Endothelial cell (in vitro differentiated cells): ENCODE measurements around a stretch of chr15.

- PRO-cap = no peak
Measured at GRCh38 chr15:99306110-99306373, 54.8 kb downstream of the LRRC28 start.

- PRO-cap = unidirectional peak, minus-strand start at chr15:99425254
Measured at GRCh38 chr15:99425031-99425749, 140.6 kb upstream of the MEF2A start.

GRCh38 chr15:99434722-99435904 is 130.7 kb upstream of the MEF2A start:
- PRO-cap = no peak

GRCh38 chr15:99509359-99510102 is 56.3 kb upstream of the MEF2A start:
- PRO-cap = no peak

DNA sequence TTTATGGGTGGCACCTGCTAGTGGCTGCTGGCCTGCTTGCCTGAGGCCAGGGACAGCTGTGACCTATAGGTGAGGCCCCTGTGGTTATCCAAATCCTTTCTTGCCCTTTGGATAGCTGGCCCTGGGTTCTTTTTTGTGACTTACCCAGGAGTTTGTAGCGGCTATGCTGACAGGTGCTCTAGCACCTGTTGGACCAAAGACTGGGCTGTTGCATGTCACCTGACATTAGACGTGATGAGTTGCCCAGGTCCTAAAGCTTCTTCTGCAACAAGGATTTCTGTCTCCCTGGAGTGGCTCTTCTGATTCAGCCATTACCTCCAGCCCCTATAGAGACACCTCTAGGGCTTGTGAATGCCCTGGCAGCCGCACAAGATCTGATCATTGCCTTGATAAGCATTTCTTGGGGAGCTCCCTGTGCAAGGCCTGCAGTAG is 19.1 kb upstream of the MEF2A start:
- PRO-cap = no peak

GRCh38 chr15:99733541-99734071 is 369 bp upstream of the LYSMD4 start:
- PRO-cap = bidirectional peak, plus-strand start at chr15:99733670, minus-strand start at chr15:99733401

DNA sequence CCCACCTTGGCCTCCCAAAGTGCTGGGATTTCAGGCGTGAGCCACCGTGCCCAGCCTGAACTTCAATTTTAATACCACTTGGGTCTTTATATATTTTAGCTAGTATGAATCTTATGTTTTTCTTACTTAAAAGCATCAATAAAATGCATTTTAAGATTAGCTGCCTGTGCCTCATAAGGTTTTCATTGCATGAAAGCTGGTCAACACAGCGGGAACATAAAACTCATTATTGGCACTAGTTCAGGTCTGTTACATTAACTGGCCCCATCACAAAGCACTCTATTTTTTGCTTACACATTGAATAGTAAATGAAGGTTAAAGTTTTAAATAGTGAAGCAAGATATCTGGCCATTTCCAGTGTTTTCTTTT is 145.6 kb upstream of the LYSMD4 start:
- PRO-cap = no peak

- PRO-cap = no peak
Measured at GRCh38 chr15:99995299-99995519, 262.0 kb upstream of the LYSMD4 start.

GRCh38 chr15:100113402-100114019 is 228.3 kb downstream of the ADAMTS17 start:
- PRO-cap = no peak

DNA sequence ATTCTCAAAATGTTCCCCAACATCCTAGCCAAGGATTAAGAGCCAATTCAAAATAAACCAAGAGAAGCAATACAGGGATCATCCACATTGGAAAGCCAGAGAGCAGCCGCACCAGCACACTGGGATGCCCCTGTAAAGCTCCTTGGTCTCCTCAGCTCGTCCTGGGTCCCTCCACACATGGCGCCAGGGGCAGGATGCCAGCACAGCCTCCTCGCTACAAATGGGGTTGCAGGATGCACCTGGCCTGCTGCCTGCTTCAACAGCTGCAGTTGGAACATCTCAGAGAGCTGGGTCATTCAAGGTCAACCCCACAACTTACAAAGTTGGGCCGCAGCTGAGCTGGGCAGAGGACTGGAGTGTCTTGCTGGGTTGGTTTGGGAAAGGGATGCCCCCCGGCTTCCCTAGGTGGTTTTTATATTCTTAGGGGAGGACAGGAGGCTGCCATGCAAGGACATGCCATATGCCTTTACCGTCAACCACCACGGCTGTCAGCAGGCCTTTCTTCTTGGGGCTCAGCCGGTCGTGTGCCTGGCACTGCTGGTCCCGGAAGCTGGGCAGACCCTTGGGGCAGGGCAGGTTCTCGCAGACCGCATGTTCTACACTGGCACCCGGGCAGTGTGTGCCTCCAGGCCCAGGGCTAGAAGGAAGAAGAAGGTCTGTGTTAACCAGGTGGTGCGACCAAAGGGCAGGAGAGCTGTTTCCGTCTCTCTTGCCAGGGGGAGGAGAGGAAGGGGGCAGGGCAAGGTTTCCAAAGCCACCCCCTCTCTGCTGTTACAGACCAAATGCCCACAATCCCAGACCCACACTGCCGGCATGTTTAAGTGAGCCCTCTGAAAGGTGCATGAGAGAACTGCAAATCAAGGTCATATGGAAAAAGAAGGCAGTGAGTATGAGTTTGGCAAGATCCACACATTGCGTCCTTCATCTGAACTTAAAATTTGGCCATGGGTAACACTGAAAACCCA is 225.1 kb downstream of the ADAMTS17 start:
- PRO-cap = no peak

- PRO-cap = no peak
Measured at GRCh38 chr15:100131735-100132584, 209.8 kb downstream of the ADAMTS17 start.

DNA sequence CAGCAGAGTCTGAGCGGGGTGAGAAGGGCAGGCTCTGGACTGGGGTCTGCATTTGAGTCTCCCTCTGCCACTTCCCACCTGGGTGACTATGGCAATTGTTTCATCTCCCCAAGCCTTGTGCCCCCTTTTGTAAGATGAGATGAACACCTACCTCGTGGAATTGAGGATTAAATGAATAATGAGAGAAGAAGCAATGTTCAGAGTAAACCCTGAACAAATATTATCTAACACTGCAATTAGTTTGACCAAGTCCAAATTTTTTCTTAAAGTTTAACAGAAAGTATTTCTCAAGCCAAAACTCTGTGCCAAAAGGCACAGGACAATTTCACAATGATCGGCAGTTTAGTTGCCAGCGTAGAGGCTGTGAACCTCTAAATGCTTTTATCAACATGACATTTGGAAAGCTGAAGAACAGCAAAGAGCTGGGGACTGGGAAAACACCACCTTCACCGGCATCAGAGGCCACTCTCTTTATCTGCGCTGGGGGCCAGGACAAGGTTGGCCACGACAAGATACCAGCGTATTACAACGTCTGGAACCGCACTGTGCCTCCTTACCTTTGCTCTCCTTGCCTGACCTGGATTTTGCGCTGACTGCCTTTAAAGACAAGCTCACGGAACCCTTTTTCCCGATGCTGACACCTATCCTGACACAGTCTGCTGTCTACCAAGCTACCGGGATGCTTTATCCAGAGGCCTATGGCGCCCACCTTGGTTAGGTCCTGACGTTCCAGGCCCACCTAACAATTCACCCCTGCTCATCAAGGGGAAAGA is 125.6 kb downstream of the ADAMTS17 start:
- PRO-cap = no peak

DNA sequence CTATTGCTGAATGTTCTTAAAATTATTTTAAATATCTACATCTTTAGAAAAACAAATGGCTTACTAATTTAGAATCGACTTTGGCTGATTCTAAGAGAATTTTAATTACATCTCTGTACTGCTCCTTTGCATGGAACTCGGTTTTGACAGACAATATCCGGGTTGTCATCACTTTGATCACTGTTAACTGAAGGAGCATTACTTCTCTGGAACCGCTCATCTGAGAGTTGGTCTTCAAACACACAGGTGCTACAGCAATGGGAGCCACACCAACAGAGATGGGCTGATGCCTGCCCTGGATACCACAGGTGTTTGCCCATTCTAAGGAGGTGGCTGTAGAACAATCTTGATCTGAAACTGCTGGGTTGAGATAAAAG is 21.6 kb downstream of the LINS1 start:
- PRO-cap = no peak

GRCh38 chr15:100687165-100687910 is 84.9 kb downstream of the ASB7 start:
- PRO-cap = no peak

GRCh38 chr15:100733195-100733543 is 130.8 kb downstream of the ASB7 start:
- PRO-cap = no peak

- PRO-cap = bidirectional peak, plus-strand start at chr15:100759818, minus-strand start at chr15:100759483; bidirectional peak, plus-strand start at chr15:100759894, minus-strand start at chr15:100759893
Measured at GRCh38 chr15:100759590-100760113, 120.0 kb upstream of the ALDH1A3 start.

- PRO-cap = no peak
Measured at GRCh38 chr15:100901439-100901716, 17.8 kb upstream of the LRRK1 start.

GRCh38 chr15:101027113-101027972 is 108.2 kb downstream of the LRRK1 start:
- PRO-cap = no peak

DNA sequence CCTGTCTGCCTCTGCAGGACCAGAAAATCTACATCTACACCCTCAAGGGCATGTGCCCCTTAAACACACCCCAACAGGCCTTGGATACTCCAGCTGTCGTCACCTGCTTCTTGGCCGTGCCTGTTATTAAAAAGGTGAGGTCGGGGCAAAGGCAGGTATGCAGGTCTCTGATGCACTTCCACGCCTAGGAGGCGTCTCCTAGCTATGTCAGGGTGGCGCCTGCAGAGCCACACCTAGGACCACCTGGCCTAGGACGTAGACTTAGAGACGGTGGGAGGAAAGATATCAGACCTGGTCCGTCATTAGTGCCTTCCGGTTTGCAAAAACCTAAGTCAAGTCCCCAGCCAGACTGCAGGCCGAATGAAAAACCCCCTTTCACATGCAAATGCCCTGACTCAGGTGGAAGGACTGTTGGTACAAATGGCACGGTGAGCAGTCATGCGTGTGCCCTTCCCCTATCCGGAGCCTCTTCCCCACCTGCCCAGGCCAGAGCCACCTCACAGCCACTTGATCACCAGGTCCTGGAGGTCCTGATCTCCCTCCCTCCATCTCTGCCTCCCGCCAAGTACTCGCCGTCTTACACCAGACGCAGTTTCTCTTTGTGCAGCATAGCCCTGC is 143.5 kb downstream of the LRRK1 start:
- PRO-cap = no peak

GRCh38 chr15:101091076-101092139 is 160.4 kb downstream of the CHSY1 start:
- PRO-cap = bidirectional peak, plus-strand start at chr15:101091477, minus-strand start at chr15:101091430; bidirectional peak, plus-strand start at chr15:101091951, minus-strand start at chr15:101091695